ENCODE results near the gene RALGAPA2.

DNA sequence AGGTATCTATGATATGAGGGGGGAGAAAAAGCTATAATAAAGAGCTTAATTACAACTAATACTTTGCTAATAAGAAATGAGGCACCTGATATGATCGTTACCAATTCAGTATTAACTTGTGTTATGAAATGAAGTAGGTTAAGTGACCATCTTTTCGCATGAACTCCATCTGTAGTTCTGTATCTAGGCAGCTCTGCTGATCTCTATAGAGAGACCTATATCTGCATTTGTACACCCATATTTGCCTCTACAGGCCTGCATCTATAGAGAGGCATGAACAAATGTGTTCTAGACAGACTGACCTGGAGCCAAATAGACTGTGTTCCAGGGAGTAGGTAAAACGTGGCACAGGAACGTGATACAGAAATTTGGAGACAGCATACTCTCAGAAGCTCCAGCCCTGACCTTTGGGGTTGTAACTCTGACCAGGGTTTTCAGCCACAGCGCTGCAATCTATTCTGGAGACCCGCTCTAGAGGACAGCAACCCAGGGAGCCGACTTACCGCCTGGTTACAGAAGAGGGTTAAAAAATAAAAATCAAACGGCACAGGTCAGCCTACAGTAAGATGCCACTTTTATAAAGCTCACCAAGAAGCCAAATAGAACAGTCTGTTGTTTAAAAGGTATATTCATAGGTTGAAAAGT lies 1.0 kb downstream of the RBBP9 start:
- RRBS, result no CpG with 5 or more reads among the region's 9 CpGs

DNA sequence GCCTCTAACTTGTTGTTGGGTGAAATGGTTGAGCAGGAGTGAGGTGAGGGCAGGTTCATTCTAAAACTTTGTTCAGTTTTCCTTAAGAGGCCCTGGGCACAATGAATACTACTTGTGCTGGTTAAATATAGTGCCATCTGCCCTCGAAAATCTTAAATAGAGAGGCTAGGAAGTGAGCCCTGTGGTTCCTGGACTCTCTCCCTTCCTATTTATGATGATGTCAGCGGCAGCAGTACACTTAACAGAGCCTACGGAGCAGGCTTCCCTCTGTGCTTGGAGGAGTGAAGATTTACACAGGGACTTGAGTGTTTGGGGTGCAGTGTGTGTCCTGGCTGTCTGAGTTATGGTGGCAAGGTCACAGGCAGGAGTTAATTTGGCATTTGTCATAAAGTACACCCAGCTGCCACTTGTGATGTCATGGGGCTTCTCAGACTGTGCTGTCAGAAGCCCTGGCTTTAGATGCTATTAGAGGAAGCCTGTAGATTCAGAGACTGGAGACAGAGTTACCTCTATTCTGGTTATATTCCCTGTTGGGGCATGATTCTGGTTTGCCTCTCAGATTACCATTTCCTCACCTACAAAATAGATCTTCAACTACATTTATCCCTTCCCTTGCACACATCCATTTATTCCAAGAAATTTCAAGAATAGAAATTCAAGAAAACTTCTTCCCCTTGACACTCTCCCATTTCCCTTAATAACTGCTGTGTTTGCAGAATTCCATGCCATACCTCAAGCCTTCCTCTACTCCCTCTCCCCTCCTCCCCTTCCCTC lies 72.0 kb downstream of the SLC24A3 start:
- RRBS, result no CpG with 5 or more reads among the region's 3 CpGs

- RRBS, result no CpG with 5 or more reads among the region's 11 CpGs
Observed at GRCh38 chr20:19328352-19329194, 116.1 kb downstream of the SLC24A3 start.

DNA sequence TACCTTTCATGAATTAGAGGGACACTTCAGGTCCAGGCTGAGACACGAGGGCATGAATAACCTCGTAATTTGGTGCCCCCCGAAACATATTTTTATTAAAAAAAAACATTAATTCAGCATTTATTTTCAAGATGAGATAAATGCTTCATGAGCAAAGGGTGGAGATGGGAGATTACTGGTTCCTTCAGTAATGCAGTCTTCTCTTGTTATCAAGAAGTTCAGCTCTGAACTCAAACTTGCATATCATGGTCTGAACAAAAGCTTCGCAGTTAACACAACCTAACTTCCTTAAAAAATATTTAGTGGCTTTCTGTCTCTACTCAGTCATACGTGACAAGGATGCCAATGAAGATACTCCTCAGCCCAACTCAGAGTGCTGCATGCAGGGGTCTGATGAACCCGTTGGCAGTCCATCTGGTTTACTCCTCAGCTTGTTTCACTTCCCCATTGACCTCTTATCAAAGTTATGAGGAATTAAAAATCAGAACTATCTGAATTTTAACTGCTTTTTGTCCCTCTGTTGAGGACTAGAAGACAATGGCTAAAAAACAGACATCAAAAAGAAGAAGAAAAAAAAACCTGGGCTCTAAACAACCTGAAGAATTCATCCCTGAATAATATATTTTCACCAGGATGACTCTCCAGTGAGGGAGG lies 56.7 kb upstream of the RIN2 start:
- RRBS, result no CpG with 5 or more reads among the region's 6 CpGs

GRCh38 chr20:19751026-19751658 lies 6.9 kb upstream of the RIN2 start:
- RRBS, result no CpG with 5 or more reads among the region's 6 CpGs

DNA sequence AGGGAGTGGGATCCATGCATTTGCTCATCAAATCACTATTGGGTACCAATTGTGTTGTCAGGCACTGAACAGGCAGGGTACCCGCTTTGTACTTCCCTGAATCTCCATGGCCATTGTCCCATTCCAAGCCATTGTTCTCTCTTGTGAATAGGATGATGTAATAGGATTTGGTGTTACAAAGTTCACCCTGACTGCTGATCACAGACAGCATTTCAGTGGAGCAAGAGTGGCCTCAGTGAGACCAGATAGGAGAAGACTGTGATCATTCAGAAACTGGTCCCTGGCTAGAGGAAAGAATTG lies 16.5 kb downstream of the RIN2 start:
- RRBS, result no CpG with 5 or more reads among the region's 1 CpG

DNA sequence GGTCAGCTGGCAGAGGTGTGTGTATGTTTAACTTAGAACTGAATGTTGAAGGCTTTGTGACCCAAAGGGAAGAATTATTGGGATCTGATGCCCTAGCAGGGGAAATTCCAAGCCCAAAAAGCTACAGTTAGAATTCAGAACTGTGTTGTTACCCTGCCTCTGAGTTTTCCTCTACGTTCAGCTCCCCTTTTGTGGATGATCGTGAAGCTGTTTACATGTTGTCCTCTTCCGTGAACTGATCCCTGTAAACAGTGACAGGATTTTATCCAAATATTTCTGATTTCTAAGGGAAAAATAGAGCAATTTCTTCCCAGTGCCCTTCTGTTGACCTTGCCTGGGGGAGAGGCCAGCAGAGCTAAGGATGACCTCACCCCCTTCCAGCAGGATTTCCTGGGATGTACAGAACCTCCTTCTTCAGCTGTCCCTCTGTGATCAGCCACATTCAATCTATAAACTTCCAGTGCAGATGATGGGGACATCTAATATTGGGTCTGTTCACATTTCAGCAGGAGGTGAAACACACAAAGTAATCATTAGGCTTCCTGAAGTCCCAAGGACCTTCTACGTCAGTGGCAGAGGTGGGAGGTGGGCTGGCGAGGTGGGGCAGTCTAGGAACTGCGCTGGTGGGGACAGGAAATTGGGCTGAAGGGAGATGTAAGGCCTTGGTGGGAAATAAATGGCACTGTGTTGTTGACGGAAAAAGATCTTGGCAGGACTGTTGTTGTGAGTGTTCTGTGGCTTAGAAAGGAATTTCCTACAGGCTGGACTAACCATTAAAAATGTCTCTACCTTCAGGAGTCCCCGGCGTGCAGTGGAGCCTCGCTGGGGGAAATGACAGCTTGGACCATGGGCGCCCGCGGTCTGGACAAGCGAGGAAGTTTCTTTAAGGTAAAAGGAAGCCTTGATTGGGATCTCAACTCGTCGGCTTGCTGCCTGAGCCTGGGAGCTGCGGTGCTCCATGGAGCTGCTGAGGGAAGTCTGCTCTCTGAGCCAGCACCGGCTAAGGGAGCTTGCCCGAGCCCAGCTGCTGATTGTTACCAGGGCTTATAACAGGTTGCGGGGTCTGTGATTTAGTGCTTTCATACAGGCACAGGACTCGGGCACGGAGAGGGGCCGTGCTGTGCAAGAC lies 128.0 kb upstream of the NAA20 start:
- RRBS, result no CpG with 5 or more reads among the region's 23 CpGs

- RRBS, result no CpG with 5 or more reads among the region's 6 CpGs
Observed at GRCh38 chr20:19890205-19890999, 126.8 kb upstream of the NAA20 start.

DNA sequence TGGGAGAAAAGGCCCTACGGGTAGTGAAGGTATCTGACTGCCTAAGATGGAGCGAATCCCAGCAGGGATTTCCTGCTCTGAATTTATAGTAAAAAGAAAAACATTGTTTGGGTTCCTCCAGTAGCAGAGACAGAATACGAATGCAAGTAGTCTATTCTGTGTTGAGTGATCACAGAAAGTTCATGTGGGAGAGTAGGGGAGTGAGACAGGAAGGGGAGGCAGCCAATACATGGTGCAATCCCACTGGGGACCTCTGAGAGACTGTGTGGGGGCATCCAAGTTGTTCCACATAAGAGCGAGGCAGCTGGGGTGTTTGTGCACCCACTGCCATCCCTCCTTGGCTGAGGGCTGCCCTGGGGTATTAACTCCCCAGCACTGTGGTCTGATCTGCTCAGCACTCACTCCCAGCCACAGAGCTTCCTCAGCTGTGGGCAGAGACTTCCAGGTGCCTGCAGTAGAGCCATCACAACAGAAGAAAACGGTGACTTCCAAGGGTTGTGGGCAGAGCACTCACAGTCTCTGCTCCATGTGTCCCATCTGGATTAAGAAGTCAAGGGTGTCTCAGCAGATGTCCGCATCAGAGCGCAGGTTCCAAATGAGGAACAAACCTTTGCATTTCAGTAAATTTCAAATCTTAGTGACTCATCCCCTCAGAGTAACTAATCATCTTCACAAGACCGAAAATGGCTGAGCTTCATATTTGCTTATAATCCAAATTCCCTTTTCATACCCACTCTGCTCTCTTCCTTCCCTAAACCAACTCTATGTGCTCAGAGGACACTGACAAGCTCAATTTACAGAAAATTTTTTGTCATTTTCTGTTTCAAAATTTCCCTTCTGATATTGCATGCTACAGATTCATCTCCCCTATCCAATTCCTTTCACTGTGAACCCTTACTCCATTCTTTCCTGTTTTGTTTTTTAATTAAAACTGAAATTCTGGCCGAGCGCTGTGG lies 101.9 kb upstream of the NAA20 start:
- RRBS, result no CpG with 5 or more reads among the region's 10 CpGs

- RRBS, result no CpG with 5 or more reads among the region's 21 CpGs
Observed at GRCh38 chr20:19921017-19921971, 95.9 kb upstream of the NAA20 start.

DNA sequence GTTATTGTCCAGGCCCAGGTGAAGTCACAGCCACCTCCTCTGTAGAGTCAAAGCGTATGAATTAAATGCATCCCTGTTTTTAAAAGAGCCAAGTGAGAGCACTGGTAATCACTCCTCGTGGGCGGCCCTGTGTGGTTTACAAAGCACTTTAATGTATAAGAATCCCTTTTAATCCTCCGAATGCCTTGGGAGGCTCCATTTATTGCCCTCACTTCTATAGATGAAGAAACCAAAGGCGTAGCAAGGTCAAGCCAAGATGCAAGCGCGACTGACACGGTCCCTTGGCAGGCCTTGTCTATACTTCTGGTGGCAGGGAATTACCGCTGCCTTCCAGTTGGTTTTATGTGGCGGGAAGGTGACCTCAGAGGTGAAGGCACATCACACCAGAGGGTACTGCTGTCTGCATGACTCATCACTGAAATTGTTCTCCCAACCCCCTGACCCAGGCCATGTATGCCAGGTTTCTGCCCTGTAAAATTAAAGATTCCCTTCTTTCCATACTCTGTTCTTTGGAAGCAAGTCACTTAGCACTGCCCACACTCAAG lies 36.2 kb upstream of the NAA20 start:
- RRBS, result no CpG with 5 or more reads among the region's 10 CpGs

DNA sequence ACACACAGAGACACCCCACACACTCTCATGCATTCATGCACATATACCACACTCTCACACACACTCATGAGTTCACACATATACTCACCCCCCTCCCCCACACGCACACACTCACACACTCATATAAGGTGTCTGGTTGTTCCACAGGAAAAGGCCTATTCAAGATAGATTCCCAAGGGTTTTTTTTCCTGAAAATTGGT lies 145.1 kb downstream of the CFAP61 start:
- RRBS, result no CpG with 5 or more reads among the region's 1 CpG

GRCh38 chr20:20214674-20215422 lies 153.1 kb upstream of the INSM1 start:
- RRBS, result no CpG with 5 or more reads among the region's 10 CpGs

DNA sequence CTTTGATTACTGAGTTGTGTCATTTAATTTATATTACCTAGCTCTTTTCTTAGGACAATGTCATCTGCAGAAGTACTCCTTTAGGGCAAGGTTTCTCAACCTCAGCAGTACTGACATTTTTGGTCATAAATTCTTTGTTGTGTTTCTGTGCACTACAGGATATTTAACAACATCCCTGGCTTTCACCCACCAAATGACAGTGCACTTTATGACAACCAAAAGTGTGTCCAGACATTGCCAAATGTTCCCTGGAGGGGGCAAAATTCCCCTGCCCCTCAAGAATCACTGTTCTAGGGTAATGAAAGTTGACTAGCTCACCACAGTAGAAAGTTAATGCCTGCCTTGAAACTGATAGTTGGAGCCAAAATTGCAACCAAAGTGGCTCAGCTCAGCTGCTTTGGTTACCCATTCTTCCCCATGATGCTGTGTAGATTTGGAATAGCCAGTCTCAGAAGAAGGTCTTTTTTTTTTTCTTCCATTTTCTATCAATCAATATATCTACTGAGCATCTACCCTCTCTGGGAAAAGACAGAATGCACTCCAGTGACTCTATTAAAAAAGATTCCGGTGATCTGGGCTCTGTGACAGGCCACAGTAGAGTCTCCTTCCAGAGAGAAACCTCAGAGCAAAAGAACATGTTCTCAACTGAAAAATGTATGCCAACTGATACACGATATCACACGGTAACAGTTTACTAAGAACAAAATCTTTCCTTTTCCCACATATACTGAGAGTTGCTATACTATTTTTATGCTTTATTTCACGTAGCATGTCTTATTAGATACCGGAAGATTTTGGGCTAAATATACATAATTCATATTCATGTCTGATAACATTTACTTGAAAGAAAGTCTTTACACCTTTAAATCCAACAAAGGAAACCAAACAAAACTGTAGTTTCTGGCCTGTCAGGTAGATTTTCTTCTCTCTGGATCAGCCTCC lies 150.4 kb downstream of the RALGAPA2 start:
- RRBS, result no CpG with 5 or more reads among the region's 5 CpGs

DNA sequence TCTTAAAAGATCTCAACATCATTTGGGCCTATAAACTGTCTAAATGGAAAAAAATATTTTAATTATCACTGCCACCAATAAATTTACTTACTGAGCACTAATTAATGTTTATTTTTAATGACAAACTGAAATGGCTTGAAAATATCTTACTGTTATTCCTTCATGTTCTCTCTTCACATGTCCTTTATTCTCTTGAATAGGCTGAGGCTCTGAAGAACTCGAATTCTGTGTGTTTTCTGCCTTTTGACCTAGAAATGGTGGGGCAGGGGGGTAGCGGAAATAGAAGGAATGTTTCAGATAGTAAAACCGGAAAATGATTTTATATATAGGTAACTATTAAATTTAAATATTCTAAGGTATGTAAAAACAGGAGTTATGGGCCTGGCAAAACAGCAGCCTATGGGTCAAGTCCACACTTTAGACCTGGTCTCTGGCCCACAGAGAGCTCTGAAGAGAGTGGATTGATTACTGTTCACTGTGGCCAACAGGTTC lies 123.3 kb downstream of the RALGAPA2 start:
- RRBS, result no CpG with 5 or more reads among the region's 3 CpGs

DNA sequence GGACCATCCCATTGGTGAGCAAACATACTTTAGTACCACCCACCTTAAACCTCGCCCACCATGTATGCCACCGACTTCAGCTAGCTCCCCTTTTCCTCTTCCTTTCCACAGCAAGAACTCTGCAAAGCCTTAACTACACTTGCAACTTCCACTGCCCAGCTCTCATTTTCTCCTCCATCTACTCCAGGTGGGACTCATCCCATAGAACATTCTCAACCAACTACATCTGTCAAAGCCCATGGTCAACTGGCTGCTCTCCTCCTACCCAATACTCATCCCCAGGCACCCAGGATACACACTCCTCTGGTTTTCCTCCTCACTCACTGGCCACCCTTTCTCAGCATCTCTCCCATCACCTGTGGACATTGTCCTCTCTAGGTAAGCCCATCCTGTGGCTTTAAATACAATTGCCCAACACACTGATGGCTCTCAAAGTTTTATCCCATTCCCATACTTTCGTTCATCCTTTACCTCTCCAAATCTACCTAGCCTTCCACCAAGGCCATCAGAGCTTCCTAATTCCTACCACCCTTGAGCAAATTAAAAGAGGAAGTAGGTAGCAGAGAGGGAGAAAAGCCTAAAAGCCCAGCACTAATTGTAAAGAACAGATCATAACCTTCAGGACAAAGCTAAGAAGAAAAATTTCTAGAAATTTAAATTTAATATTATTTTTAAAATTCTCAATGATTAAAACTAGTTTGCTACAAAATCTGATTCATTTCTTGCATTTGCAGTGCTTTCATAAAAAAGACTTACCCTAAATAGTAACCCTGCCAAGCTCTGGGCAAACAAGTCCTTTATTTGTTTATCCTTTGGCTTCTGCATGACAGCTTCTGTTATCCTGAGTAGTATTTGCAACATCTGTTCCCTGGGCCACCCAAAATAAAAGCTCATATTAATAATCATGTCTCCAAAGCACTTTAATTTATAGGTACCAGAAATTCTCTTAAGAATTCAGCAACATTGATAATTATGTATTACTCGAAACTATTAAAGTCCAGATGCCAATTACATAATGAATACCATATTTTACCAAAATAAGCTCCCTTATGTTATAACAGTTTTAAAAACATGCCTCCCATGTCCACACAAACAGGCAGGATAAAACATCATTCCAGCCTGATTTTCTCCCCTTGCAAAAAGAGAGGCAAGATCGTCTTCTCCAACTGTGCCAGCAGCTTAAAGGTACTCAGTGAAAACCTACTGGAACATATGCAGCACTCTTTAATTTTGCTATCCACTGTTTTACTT lies 101.5 kb downstream of the RALGAPA2 start:
- RRBS, result no CpG with 5 or more reads among the region's 5 CpGs

DNA sequence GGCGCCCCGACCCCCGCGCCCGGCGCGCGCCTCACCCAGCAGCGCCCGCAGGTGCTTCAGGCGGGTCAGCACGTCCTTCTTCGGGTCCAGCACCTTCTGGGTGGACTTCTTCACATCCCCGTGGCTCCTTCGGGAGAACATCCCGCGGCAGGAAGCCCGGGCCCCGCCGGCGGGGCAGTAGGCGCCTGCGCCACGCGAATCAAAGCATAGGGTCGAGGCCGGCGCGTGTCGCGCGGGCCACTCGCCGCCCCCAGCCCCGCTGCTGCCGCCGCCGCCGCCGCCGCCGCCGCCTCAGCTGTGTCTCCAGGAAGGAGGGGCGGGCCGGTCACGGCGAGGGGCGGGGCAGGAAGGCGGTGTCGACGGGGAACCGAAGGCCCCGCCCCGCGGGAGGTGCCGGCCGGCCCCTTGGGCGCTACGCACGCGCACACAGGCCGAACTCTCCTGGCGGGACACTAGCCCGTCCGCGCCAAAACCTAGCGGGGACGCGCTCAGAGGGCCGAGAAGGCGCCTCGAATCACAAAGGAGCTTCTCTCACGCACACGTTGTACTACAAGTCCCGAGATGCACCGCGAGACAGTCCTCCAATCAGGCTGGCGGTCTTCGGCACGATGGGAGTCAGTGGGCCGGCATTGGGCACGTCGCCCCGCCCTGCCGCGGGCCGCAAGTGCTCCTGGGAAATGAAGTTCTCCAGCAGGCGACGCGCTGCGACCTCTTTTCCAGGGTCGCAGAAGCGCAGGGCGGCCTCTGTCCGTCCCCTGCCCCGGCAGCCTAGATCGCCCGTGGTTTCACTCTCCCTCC lies at the start of gene RALGAPA2:
Gene RALGAPA2, minus strand, starts transcription at position 305 of the 798 bp plus-strand sequence.
- RRBS, result 2% methylated on average over 26 of the region's 98 CpGs

DNA sequence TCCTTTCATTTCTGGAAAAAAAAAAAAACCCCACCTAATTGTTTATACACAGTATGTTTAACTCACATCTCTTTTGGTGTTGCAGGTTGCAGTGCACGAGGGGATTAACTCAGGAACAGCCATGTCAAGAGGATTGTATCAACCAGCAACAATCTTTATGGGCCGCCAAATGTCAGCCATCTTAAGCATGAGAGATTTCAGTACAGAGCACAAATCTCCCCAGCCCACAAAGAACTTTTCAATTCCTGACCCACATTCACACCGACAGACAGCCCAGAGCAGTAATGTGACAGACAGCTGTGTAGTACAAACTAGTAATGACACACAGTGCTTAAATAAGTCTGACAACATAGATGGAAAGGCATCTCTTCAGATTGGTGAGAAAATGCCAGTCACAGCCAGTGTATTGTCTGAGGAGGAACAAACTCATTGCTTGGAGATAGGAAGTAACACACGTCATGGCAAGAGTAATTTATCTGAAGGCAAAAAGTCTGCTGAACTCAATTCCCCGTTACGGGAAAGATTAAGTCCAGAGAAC lies 36.0 kb downstream of the KIZ start:
- RRBS, result no CpG with 5 or more reads among the region's 6 CpGs

GRCh38 chr20:21472948-21473328 lies 40.9 kb downstream of the NKX2-2 start:
- RRBS, result no CpG with 5 or more reads among the region's 4 CpGs

DNA sequence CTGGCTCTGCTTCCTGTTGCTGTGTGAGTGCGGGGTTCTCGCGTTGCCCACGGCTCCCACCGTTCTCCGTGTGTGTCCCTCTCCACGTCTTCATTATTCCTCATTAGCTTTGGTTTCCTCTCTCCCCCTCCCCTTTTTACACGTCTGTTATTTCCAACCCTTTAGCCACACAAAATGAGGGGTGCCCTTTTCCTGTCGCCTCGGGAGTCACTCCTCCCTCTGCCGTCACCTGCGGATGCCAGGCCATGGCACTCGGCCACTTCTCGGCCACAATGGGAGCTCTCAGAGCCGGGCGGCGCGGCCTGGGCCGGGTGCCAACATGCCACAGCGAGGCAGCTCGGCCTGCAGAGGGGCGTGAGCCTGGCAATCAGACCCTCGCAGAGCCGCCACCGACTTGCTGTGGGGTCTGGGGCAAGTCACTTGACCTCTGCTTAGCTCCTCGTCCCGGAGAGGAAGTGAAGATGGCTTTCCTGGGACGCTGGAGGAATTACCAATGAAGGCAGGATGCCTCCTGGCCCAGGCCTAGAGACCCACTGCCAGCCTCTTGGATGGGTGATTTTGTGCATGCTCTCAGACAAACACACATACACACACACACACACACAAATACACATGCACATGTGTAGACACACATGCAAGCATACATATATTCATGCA lies 94.5 kb upstream of the NKX2-2 start:
- RRBS, result no CpG with 5 or more reads among the region's 28 CpGs

Measured in HGPS cell (cell line).